H7 (cell line): ENCODE data around the genes IRAK1, MECP2 and TEX28.

DNA sequence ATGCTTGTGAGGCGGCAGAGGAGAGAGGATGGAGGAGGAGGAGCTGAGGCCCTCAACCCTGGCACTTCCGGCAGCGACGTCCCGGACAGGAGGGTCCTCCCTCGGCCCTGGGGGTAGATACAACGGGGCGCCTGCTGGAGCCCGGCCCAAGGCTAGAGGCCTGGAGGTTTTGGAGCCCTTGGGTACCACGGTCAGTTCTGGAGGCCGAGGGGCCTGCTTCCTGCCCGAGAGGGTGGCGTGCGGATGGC lies 13.5 kb downstream of the SSR4 start:
- RAMPAGE, long total RNA: no peak

DNA sequence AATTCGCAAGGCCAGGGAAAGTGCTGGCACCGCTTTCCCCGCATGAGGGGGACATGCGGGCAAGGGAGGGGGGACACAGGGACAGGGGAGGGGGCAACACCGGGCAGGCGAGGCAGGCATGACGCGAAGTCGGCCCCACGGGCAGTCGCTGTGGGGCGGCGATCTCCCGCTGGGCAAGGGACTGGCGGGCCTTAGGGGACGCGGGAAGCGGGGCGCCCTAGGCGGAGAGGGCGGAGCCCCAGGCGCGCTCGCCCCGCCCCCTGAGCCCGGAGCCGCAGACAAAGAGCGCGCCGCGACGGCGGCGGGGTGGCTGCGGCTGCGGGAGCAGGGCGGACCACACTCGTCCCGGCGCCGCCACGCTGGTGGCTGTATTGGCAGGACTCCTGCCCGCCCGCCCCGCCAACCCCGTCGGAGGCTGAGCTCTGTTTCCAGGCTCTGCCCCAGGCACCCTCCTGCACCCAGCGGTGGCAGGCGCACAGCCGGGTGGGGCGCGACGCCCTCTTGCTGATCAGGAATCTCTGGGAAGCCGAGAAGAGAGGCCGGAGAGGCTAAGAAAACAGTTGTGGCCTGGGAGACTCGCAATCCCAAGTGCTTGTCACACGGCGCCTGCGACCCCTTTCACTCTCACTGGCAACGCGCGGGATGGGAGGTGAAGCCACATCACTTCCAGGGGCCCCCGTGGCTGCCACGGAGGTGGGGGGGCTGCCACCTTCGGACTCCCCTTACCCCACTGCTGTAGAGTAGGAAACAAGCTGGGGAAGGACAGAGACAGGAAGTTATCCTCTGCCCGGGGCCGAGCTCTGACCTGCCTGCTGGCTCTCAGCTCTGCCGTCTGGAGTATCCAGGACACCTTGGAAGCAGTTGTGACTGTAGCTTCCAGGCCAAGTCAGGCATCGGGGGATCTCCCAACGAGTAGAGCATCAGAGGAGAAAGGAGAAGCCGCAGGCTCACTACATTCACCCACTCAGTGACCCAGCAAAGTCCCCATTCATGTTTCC lies 11.2 kb downstream of the PDZD4 start:
- RAMPAGE, long total RNA: no peak

DNA sequence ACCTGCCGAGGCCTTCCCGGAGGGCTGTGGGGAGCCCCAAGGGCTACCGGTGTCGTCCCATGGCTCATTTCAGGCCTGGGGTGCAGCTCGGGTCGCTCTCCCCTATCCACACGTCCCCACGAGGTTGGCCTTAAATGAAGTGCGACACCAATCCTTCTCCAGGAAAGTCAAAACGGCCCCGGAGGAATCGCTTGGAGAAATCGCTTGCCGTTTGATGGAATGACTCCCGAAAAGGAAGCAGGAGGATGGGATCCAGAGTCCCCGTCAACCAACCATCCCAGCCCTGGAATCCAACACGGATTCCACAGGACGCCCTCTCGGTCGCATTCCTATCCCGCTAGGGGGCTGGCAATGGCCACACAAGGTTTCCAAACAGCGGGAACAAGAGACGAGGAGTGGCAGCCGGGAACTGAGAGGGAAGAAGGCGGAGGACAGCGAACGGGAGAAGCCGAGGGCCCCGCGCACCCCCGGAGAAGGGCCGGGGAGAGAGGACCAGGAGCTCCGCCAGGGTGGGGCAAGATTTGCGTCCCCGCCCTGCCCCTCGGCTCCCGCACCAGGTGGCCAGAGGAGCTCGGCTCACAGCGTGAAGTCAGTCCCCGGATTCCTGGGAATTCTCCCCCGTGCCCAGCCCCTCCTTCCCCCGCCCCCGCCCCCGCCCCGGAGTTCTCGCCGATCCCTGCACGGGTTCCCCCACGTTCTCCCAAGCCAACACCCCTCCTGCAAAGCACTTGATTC lies 1.6 kb downstream of the PDZD4 start:
- RAMPAGE, long total RNA: no peak

DNA sequence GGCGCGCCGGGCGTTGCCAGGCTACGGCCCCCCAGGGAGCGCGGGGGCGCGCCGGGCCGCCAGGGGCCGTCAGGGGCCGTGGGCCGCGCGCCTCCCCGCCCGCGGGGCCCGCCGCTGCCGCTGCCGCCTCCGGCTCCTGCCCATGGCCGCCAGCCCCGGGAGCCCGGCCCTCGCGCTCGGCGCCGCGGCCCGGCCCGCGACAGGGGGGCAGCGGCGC lies 124 bp upstream of the PDZD4 start:
- RAMPAGE, long total RNA: no peak

- RAMPAGE, long total RNA: no peak
Observed at GRCh38 chrX:153903555-153903837, 977 bp upstream of the AVPR2 start.

DNA sequence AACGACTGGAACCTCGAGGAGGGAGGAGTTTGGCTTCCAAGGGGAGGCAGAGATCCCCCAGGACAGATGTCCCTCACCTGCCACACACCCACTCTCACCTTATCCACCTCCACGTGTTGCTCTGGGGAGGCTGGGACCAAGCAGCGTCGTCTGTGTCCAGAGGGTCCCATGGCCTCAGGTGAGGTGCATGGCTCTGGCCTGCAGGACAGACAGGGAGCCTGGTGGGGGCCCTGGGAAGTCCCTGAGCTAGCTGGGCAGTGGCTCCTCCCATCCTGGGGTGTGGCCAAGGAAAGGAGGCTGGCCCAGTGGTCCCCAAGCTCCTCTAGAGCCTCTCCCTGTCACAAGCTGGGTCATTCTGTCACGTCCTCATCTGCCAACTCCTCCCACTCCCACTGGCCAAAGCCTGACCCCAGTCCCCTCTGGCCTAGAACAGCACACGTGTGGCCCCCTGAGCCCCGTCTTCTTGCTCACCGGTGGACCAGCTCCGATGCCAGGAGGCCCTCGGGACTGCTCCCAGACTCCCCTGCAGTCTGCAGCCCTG lies 4.6 kb downstream of the AVPR2 start:
- RAMPAGE, long total RNA: no peak

DNA sequence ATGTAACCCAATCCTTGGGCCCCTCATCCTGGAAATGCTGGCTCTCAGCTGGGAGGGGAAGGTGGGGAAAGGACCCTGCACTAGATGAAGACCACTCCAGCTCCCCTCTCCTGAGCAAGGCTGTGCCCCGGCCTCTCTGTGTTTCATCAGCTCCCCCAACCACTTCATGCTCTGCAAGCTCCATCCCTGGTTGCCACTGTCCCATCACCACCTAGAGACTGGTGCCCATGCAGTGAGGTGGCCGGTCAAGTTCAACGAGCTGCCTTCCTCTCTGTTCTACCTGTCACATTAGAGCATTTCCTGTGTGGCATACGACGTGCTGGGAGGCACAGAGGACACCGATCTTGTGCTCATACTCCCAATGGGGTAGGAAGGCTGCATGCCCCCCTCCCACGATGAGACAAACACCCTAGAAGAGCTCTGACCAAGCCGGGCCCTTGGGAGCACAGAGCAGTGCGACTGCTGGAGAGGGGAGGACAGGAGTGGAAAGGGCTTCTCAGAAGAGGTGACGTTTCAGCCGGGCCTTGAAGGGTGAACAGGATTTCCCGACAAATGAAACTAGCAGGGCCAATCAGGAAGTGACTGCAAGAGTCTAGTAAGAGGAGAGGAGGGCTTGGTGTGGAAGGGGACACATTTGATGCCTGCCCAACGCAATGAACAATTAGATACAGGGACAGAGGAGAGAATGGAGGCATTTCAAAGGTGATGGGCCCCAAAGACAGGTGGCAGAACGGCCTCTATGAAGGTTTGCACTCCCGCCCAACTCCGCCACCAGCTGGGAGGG lies 4.2 kb downstream of the HCFC1 start:
- RAMPAGE, long total RNA: no peak

- RAMPAGE, long total RNA: no peak
Observed at GRCh38 chrX:153970496-153970896, 1.1 kb downstream of the HCFC1 start.

DNA sequence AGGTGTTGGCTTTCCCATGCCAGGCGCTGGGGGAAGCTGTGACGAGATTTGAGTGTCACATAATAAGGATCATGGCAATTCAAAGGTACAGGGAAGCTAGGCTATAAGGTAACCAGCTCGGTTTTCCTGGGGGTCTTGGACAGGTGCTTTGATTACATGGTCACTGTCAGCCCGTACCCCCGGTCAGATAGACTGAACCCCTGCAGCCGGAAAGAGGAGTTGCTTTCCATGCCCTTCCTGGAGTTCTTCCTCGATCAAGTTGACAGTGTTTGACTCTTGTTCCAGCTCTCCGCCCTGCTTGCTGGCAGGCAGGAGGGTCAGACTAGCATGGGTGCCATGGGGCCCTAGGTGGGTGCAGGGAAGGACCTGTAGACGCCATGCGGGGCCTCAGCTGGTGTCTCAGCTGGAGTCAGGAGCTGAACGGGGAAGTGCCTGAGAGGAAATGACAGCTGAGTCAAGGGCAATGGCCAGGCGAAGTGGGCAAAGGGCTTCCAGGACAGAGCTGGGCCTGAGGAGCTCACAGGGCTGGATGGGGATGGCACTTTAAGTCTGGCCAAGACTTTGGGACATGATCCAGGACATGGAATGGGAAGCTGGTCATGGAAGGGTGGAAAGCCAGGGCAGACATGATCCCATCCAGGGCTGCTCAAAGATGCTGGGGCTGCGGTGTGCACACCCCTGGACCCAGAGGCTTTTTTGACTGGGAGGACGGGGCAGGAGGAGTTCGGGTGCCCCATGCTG lies 1.6 kb downstream of the TMEM187 start:
- RAMPAGE, long total RNA: no peak

DNA sequence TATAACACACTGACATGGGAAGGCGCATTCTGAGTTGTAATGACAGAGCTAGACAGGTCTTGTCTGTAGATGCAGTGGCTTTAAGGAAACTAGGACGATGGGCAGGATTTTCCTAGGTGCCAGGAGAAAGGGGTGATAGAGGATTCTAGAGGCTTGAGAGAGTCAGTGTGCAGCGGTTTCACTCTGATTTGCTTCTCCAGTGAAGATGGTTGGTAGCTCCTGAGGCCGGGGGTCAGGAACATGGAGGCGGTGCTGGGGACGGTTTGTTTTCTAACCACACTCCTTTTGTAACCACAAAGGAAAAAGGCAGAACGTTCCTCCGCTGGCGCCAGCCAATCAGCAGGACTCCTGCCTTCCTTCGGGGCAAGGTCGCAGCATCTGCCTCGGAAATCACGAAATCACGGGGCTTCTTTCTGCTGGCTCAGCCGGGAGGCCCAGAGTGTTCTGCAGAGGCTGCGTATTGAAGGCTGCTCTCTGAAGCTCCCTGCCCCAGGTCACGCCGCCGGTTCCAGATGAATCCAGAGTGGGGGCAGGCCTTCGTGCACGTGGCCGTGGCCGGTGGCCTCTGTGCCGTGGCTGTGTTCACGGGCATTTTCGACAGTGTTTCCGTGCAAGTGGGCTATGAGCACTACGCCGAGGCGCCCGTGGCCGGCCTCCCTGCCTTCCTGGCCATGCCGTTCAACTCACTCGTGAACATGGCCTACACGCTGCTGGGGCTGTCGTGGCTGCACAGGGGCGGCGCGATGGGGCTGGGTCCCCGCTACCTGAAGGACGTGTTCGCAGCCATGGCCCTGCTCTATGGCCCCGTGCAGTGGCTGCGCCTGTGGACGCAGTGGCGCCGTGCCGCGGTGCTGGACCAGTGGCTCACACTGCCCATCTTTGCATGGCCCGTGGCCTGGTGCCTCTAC lies 9.3 kb downstream of the TMEM187 start:
- RAMPAGE, long total RNA: no peak

GRCh38 chrX:154012834-154014019 lies 6.5 kb downstream of the IRAK1 start:
- RAMPAGE, long total RNA: no peak

GRCh38 chrX:154018432-154018787 lies 1.3 kb downstream of the IRAK1 start:
- RAMPAGE, long total RNA: no peak

- RAMPAGE, long total RNA: no peak
Observed at GRCh38 chrX:154019620-154020923, at the start of gene IRAK1. TSS of gene IRAK1 (minus strand) at chrX:154019902.

- RAMPAGE, long total RNA: no peak
Observed at GRCh38 chrX:154076181-154076778, 21.2 kb downstream of the MECP2 start.

DNA sequence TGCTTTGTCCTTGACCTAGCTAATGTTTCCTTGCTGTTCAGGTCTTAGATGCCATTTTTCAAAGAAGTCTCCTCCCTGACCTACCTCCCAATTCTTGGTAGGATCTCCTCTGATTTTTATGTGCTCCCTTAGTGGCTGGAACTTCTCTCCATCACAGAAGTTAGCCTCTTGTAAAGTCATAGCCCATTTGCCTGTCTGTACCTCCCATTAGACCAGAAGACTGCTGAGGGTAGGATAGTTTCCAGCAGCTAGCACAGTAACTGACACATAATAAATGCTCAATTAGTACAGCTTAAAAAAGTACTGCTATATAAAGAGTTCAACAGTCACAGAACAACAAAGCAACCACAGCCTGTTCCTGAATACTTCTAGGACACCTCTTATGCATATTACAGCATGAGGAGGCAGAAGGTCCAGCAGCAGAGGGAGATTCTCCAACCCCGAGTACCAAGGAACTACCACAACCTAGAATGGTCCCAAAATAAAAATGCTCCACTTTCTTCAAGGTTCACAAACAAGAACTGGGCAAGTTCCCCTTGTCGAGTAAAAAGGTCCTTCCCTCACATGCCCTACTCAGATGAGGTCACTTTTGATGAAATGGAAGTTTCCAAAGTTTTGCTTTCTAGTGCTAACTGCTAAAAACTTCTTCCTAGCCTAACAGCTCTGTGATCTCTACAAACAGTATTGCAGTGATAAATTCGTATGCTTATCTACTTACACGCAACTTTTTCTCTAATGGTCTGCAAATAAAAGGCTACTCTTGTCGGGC lies 13.0 kb downstream of the MECP2 start:
- RAMPAGE, long total RNA: no peak

DNA sequence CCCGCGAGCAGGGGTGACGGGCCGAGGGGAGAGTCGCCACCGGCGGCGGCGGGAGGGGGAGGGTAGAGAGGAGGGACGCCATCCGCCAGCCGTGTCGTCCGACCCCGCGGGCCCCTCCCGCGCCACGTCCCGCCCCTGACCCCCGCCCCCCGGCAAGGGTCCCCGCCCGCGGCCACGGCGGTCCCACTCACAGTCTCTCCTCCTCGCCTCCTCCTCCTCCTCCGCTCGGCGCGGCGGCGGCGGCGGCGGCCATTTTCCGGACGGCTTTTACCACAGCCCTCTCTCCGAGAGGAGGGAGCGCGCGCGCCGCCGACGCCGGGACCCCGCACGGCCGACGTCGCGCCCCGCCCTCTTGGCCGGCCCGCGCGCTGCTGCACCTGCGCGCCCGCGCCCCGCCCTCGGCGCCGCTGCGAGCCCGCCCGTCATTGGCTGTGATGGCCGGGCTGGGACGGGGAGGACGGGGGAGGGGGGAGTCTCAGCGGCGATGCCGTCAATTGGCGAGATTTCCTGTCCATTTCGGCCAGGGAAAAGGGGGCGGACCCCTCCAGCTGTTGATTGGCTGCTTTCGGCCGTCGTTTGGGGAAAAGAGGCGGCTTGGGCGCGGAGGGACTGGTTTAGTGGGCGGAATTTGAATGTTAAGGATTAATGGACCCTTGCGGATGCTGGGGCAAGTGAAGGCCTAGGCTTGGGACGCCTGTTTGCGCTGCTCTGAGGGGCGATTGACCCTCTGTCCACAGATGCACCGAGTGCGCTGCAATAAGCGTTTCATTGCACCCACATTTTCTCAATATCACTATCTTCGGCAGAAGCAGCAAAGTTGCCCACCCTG lies at the start of gene MECP2:
Gene MECP2 (minus strand): TSS at position 305 of the 829 bp plus-strand sequence.
- RAMPAGE, long total RNA: start-site peak on the minus strand centred at position 296 of the sequence, 68 bp wide, 324 reads

GRCh38 chrX:154135745-154136283 lies 8.2 kb upstream of the OPN1LW start:
- RAMPAGE, long total RNA: no peak

DNA sequence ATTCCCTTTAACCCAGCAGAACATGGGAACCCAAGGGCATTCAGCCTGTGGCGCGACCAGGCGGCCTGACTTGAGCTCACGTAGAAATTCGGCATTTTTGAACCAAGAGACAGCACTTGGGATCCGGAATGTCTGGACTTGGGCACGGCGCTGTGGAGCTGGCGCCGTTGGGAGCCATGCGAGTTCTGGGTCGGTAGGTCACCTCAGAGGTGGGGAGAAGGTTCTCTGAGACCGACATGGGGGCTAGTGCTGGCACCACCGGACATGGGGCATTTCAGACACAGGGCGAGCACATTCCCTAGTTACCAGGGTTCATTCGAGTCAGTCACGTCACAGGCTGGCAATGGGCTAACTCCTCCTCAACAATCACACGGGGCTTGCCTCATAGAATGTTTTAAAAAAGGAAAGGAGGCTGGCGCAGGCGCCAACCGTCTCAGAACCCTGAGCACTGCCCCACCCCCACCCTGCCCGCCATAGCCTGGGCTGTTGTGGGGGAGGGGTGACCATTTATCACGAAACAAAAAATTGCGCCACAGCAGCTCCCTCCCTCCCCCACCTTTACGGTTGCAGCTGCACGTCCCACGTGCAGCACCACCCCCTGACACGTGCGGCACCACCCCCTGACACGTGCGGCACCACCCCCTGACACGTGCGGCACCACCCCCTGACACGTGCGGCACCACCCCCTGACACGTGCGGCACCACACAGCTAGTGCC lies at the start of gene TEX28:
Gene TEX28 (minus strand): TSS at position 297 of the 717 bp plus-strand sequence.
- RAMPAGE, long total RNA: no peak

GRCh38 chrX:154358050-154358825 lies 16.2 kb downstream of the FLNA start:
- RAMPAGE, long total RNA: no peak

DNA sequence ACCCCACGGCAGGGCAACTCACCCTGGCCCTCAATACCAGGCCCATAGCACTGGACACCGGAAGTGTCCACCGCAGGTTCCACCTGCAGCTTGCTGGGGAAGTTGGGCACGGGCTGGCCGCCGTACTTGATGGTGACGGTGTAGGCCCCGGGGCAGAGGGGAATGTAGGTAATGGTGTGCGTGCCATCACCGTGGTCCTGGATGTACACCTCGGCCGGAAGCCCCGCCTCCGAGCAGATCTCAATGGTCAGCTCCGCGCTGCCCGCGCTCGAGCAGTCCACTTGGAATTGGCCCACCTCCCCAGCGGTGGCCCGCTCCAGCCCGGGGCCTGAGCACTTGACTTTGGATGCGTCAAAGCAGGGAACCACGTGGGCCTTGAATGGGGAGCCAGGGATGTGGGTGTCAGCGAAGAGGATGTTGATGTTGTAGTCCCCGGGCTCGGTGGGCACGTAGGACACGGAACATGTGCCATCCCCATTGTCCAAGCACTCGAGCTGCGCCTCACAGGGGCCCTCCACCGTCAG lies 14.4 kb downstream of the FLNA start:
- RAMPAGE, long total RNA: no peak